ENCODE results near the gene RSKR.

- PRO-cap, 2 experiments: no peak in any of the 2 experiments
Observed at GRCh38 chr17:27805279-27805956, 5.1 kb upstream of the NOS2 start.

GRCh38 chr17:27986717-27987431 lies 55.6 kb upstream of the NLK start:
- PRO-cap, 2 experiments: no peak in any of the 2 experiments

DNA sequence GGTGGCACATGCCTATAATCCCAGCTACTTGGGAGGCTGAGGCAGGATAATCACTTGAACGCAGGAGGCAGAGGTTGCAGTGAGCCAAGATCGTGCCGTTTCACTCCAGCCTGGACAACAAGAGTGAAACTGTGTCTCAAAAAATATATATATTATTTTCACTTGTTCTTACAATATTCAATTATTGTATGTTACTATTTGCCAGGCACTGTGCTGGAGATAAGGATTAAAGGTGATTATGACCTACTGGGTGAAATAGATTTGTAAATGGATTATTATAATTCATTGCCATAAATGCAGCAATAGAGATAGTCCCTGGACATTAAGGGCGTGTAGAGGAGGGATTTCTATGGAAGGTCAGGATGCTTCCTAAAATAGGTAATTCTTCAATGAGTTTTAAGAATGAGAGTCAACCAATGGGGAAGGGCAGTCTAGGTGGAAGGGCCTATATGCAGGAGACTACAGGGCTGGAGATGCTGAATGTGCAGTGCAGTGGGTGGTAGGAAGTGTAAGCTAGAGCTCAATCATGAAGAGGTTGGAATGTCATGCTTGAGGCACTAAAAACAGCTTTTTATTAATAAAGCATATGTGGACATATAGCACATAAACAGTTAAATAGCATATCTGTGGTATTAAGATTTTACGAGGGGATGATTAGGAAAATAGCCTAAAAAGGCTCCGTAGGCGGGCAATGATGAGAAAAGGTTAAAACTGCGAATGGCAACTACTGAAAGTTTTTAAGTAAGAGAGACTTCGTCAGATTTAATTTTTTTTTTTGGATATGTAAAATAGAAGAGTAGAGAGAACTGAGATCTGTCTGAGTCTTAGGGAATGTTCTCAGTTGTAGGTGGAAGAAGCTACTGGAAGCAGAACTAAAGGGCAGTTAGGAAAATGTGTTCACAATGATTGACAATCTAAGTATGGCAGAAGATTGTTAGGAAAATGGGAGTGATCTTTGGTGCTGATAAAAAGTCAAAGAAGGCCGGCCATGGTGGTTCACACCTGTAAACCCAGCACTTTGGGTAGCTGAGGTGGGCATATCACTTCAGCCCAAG lies 7.7 kb downstream of the NLK start:
- PRO-cap, 2 experiments: no peak in any of the 2 experiments

- PRO-cap, 2 experiments: no peak in any of the 2 experiments
Observed at GRCh38 chr17:28235324-28235804, 83.6 kb upstream of the TMEM97 start.

DNA sequence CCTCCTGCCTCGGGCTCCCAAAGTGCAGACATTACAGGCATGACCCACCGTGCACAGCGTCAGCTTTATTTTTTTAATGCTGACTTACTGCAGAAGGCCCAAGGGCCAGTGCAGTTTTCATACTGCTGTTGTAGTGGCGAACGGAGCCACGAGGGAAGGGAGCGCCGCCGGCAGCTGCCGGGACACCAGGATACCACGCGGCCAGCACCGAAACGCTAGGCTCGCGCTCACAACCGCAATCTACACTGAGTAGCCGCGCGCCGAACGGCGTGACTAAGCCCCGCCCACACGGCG lies 355 bp upstream of the TMEM97 start:
- PRO-cap, 2 experiments: peak in 1 of 2 experiments; most common minus-strand start position 242 of the sequence (in 1)

- PRO-cap, 2 experiments: peak in 1 of 2 experiments; most common plus-strand start chr17:28338748 (in 1); most common minus-strand start chr17:28338542 (in 1)
Observed at GRCh38 chr17:28338386-28339079, 3.0 kb downstream of the TNFAIP1 start.

DNA sequence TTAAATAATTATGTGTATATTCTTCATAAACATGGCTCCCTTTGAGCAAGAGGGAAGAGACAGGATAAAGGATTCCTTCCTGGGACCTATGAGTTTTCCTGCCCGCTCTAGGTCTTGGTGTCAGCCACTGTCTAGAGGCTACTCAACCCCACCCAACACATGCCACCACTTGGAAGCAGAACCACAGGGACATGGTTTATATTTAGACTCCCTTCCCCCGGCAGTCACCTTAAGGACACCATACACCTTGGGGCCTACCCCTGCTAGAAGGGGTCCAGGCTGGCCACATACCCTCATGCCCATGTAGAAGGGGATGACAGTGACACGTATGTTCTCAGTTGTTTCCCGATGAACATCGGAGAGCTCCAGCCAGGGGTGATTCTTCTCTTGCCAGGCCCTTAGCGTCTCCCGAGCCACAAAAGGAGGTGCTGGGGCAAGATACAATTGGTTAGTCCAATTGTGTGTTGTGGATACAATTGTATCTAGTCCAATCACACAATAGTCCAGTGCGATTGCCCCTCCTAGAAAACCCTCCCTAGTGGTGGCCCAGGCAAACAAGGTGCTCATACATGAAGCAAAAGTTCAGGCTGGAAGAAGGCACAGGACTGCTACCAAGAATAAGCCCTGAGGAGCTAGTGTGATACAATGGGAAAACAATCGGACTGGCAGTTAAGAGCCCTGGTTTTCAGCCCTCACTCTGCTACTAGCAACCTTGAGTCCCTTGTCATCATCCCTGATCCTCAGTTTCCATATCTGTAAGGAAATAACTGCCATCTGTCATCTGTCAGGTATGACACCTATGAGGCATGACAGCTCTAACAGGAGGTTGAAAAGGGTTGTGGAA lies 5.7 kb downstream of the POLDIP2 start:
- PRO-cap, 2 experiments: no peak in any of the 2 experiments

DNA sequence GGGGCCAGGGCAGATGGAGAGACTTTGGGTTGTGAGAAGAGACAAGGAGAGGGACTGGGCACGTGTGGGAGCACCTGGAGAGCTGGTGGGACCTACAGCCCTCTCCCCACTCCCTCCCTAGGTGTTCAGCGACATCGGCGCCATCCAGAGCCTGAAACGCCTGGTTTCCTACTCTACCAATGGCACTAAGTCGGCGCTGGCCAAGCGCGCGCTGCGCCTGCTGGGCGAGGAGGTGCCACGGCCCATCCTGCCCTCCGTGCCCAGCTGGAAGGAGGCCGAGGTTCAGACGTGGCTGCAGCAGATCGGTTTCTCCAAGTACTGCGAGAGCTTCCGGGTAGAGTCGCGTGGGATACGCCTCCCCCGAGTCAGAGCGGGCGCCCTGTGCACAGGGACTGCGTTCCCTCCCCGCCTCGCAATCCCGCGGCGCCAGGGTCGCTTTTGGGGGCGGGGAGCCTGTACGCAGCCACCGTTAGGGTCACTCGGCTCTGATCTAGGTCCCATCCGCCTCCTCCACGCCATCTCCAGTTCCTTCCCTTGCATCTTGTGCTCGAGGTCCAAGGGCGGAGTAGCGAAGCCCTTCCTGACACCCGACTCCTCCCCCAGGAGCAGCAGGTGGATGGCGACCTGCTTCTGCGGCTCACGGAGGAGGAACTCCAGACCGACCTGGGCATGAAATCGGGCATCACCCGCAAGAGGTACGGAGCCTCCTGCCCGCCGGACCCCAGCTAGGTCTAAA lies 12.9 kb downstream of the SARM1 start:
- PRO-cap, 2 experiments: peak in 1 of 2 experiments; most common plus-strand start position 337 of the sequence (in 1); most common minus-strand start position 322 of the sequence (in 1)

DNA sequence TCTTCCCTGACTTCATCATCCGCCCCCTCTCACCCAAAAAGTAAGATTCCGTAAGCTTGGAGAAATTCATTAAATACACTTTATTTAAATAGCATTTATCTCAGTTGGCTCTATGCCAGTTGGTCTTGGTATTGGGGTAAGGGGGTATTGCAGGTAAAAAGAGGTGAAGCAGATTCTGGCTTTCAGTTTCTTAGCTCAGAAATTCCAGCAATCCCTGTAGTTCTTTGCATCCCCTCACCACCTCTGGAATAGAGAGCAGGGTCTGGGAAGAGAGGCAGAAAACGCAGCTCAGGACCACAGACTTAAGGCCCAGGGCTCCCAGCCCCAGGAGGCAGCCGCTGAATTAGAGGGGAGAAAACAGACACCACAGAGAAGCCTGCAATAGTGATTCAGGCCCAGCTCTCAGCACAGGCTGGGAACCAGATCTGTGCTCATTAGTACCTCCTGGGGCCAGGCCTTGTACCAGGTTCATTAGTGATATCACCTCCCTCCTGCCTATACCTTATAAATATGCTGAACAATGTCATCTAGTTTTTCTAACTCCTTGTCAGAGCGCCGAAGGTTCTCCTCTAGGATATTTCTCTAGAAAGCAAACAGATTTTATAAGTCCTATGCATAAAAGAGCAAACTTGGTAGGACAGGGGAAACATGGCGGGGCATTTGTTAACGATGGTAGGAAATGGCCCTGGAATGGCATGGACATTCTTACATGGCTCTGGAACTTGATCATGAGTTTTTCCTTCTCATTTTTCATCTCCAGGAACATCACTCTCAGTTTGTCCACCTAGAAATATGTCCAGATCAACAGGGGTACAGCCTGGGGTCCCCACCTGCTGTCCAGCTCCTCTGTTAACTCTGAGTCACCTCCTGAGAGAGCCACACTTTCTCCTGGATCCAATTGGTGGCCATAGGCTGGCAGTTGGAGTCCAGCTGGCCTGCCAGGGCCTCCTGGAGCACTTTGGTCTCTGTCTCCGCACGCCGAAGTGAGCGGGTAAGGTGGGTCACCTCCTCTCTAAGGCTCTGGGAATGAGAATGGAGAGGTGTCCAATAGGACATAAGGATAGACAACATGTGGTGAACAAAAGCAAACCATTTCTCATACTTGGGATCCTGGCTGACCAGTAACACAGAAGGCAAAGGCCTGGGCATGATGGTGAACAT lies 1.2 kb upstream of the ALDOC start:
- PRO-cap, 2 experiments: no peak in any of the 2 experiments

- PRO-cap, 2 experiments: peak in 1 of 2 experiments; most common plus-strand start chr17:28614315 (in 1); most common minus-strand start chr17:28614181 (in 1)
Observed at GRCh38 chr17:28614037-28614633, at the start of gene RSKR. RSKR (minus strand) TSS chr17:28614185.

- PRO-cap, 2 experiments: no peak in any of the 2 experiments
Observed at GRCh38 chr17:28644327-28644966, 511 bp downstream of the BLTP2 start.

DNA sequence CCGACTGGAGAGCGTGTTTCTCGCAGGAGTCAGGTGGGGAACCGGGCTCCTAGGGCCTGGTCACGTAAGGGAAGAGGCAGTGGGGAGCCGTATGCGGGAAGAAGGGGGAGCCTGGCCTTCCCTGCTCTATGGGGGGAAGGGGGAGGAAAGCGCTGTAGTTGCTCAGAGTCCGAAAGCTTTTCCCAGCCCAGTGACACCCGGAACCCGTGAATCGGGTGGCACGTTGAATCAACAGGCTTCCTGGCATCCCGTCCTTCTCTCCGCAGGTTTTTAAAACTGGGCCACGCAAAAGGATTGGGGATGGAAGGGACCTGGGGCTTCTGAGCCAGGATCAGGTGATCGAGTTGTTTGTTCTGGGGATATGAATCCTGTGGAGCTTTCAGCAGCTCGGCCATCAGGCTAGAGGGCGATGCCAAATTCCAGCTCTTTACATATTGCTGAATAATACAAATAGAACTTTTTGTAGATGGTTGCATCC lies 385 bp downstream of the SUPT6H start:
- PRO-cap, 2 experiments: no peak in any of the 2 experiments

GRCh38 chr17:28675320-28675809 lies 13.4 kb downstream of the SUPT6H start:
- PRO-cap, 2 experiments: no peak in any of the 2 experiments

DNA sequence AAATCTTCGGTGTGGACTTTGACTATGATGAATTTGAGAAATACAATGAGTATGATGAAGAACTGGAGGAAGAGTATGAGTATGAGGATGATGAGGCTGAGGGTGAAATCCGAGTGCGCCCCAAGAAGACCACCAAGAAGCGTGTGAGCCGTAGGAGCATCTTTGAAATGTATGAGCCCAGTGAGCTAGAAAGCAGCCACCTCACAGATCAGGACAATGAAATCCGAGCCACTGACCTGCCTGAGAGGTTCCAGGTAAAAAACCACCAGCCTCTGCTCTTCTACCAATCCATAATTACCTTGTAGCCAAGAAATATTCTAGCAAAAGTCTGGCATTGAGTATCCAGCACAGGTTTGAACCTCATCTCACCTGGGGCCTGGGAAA lies 14.2 kb downstream of the SUPT6H start:
- PRO-cap, 2 experiments: no peak in any of the 2 experiments

GRCh38 chr17:28748702-28749824 lies 5.3 kb downstream of the TRAF4 start:
- PRO-cap, 2 experiments: no peak in any of the 2 experiments

- PRO-cap, 2 experiments: peak in 1 of 2 experiments; most common plus-strand start chr17:28812631 (in 1); most common minus-strand start chr17:28812435 (in 1)
Observed at GRCh38 chr17:28812022-28813239, 30.2 kb downstream of the FAM222B start.

GRCh38 chr17:29086906-29087532 lies 44.1 kb downstream of the PIPOX start:
- PRO-cap, 2 experiments: no peak in any of the 2 experiments

- PRO-cap, 2 experiments: no peak in any of the 2 experiments
Observed at GRCh38 chr17:29093128-29093641, 50.2 kb downstream of the PIPOX start.

- PRO-cap, 2 experiments: no peak in any of the 2 experiments
Observed at GRCh38 chr17:29124824-29125332, 55.3 kb downstream of the MYO18A start.

- PRO-cap, 2 experiments: peak in 1 of 2 experiments; most common plus-strand start chr17:29155136 (in 1)
Observed at GRCh38 chr17:29154748-29155941, 25.1 kb downstream of the MYO18A start.

All from cerebral cortex (tissue), 2 donors.